ENCODE data around the genes LPCAT2 and CES5A.

DNA sequence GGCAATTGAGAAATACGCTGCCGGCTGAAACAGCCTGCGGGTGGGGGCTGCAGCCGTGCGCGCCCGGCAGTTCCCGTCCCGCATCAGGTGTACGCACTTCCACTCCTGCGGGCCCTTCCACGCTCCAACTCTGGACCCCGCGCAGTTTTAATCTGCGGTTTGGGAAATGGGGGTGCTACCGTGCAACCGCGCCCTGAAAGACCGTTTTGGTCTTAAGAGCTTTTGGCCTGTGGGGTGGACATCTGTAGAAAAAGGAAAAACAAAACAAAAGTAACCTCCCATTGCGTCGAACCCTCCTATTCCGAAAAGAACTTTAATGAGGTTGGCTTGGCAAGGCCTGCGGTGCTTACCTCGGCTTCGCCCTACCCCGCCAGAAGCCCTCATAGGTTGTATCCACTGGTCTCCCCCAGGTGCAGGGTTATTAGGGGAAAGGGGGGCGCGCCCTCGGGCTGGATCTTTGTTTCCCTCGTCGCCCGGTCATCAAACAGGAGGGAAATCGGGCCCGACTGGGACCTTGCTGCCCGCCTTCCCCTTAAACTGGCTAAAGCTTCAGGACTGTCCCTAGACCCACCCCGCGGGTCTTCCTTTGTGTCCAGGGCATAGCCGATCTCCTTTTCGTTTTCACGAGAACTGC, 7.3 kb downstream of the IRX5 start:
- PRO-cap, result no peak

- PRO-cap, result no peak
Observed at GRCh38 chr16:55324272-55325098, 482 bp downstream of the IRX6 start.

GRCh38 chr16:55444489-55445252, 34.3 kb upstream of the MMP2 start:
- PRO-cap, result no peak

- PRO-cap, result no peak
Observed at GRCh38 chr16:55493135-55493558, 14.1 kb downstream of the MMP2 start.

DNA sequence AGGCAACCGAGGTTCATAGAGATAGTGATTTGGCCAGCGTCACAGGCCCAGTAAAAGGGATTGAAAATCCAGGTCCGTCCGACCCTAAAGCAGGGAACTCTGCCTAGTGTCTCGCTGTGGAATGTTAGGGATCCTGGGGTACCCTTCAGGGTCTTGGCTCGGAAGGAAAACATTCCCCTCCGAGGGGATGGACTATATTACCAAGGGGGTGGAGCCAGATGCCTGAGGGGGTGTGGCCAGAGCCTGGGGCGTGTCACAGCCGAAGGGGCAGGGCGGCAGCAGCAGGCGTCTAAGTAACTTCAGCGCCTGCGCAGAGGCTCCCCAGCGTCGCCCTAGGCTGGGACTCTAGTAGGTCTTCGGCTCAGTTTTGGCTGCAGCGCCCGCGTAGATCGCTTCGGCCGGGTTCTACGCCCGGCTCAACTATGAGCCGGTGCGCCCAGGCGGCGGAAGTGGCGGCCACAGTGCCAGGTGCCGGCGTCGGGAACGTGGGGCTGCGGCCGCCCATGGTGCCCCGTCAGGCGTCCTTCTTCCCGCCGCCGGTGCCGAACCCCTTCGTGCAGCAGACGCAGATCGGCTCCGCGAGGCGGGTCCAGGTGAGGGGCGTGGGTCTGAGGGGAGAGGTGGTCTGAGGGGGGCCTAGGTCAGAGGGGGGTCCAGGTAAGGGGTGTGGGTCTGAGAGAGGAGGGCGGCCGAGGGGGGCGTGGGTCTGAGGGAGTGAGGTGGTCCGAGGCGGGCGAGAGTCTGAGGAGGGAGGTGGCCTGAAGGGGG, at the start of gene LPCAT2:
Gene LPCAT2, plus strand, starts transcription at position 313 of the 768 bp plus-strand sequence.
- PRO-cap, result unidirectional peak, plus-strand start at position 324 of the sequence; unidirectional peak, plus-strand start at position 364 of the sequence

GRCh38 chr16:55875202-55875601, at the start of gene CES5A:
TSS of gene CES5A (minus strand) at chr16:55875373.
- PRO-cap, result no peak

DNA sequence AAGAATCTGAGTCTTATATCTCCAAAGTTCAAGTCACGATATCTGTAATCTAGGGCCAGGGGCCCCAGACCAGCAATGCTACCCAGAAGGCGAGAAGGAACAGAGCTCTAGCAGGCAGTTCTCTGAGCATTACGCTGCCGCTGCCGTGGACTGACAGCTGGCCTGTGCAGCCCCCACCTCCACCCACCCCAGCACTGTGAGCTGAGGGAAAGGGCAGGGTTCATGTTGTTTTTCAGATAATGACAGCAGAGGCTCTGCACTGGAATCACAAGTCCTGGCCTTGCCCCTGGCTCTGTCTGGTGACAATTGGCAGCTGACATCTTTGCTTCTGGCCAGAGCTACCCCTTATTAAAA, 72.9 kb downstream of the GNAO1 start:
- PRO-cap, result no peak

- PRO-cap, result no peak
Observed at GRCh38 chr16:56389003-56389462, 36.3 kb downstream of the AMFR start.

DNA sequence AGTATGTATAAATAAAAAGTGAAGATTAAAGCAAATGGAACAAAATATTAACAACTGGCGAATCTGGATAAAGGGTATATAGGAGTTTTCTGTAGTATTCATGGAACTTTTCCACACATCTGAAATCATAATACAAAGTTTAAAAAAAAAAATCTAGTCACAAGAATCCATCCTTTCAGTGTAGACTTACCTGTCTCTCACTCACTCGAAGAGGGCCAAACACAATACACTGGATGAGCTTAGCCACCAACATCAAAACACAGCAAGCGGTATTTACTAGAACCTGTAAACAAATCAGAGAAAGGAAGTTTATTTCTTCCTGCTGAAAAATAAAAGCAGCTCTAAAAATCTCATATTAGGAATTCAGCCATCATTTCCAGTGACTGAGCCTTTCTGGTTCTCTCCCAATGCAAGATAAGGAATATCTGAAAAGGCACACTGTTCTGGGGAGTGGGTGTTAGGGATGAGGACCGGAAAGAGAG, 11.2 kb downstream of the AMFR start:
- PRO-cap, result no peak

DNA sequence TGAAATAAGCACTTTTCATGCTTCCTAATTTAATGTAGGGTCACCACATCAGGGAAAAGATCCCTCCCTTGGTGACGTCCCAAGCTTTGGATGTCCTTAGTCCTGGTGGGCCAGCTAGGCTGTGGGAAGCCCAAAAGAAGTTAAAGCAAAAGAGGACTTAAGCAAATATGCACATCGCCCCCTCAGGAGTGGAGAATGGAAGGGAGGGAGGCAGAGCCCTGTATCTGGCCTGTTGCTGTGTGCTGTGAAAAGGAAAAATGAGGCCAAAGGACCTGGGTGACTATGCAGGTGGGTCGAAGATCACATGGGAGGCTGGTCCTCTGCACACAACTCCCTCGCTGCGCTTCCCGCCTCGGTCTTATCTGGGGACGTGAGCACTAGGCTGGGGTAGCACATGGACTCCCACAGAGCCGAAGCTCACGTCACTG, 4.4 kb downstream of the MT1A start:
- PRO-cap, result no peak

GRCh38 chr16:56686244-56686798, 4.1 kb downstream of the MT1X start:
- PRO-cap, result no peak

DNA sequence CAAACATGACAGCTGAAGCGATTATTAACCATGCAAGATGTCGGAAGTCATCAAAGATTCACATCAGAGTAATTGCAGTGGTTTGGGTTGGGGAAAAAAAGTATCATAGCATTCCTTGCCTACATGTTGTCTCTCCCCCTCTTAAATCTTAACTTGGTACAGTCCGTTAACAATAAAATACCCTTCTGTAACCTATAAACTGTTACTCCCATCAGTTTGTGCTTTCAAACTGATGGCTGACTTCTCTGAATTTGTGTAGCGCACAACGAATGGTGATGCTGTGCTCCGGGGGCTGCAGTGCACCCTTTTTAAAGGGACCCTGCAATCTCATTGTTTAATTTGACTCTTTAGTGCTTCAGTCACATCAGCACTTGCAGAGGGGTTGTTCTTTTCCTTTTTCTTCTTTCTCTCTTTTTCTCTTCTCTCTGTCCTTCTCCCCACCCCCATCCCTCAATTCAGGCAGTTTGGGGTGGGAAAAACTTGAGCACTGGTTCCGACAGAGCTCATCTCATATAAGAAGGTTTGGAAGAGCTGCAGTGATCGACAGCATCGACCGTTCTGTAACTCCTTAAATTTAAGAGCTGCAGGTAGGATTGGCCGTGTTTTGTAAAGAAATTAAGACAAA, 51.8 kb downstream of the NUP93 start:
- PRO-cap, result no peak

DNA sequence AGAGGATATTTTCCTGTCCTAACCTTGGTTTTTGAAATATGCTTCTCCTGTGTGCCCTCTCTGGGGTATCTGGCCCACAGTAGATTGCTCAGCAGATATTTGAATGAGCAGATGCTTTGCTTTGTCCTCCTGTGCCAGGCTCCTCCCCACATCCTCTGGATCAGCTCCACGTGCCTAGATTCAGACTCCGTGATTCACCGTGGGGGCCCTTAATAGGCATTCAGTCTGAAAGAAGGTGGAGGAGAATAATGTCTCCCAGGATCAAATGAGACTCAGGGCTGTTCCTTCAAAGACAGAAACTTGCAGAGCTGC, 16.1 kb upstream of the SLC12A3 start:
- PRO-cap, result no peak

DNA sequence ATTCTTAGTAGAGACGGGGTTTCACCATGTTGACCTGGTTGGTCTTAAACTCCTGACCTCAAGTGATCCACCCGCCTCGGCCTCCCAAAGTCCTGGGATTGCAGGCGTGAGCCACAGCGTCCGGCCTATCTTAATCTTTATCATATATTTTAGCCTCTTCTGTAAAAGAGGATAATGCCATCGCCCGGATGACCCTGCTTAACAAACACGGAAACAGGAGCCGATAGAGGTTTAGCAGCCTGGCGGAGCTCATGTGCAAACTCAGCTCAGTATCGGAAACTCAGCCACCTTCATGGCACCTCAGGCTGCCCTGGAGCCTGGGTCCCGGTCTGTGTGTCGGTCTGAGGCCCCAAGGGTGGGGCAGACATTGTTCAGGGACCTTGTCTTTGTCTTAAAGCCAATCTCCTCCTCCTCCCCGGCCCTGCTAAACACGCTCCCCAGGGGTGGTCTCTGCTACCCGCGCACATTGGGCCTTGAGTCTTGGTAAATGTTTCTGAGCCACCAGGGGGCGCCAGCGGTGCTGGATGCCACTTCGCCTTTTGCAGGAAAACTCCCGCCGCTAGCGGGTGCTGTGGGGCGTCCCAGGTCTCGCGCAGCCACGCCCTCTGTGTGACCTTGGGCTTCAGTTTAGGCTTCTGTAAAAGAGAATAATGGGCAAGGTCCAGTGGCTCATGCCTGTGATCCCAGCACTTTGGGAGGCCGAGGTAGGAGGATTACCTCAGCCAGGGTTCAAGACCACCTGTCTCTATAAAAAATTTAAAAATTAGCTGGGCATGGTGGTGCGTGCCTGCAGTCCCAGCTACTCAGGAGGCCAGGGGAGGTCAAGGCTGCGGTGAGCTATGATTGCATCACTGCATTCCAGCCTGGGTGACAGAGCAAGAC, 2.7 kb downstream of the CETP start:
- PRO-cap, result no peak

DNA sequence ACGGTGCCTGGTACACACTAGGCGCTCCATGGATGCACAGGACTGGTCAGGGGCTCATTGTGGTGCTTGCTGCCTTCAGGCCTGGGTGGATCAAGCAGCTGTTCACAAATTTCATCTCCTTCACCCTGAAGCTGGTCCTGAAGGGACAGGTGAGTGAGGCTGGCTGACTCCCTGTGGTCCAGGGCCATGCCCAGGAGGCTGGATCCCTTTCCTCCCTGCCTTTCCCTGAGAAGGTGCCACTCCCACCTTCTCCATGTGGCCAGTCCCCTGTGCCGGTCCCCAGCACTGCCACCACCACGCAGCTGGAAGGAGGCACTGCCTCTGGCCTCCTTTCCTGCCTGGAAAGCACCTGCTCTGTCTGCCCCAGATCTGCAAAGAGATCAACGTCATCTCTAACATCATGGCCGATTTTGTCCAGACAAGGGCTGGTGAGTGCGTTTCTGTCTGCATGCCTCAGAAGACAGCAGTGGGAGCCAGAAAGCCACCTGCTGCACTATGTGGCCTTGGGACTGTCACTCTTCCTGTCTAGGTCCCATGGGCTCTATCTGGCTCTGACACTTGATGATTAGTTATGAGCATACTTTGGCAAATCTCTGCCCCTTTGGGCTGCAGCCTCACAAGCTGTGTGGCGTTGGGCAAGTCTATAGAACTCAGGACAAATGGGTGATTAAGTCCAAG, 9.3 kb downstream of the CETP start:
- PRO-cap, result no peak

DNA sequence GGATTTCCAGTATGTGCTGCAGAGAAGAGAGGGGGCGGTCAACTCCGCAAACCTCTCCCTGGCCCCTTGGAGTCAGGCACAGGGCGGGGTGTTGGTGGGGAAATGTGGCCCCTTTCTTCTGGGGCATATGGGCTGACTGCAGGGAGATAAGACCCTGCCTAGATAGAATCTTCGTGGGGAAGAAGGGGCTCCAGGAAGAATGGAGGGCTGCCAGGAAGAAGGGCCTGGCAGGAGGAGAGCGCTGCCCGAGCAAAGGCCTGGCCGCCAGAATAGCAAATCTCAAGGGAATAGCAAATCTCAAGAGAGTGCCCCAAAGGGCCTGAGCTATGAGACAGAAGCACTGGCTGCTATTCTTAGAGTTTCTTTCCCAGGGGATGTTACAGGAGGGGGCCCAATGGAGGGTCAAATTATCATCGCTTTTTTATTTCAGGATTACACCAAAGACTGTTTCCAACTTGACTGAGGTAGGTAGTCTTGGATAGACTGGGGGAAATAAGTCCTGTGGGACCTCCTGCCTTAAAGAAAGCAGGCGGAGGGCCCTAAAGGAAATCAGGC, 8.1 kb upstream of the NLRC5 start:
- PRO-cap, result no peak

GRCh38 chr16:56994210-56994799, 4.9 kb downstream of the NLRC5 start:
- PRO-cap, result no peak

DNA sequence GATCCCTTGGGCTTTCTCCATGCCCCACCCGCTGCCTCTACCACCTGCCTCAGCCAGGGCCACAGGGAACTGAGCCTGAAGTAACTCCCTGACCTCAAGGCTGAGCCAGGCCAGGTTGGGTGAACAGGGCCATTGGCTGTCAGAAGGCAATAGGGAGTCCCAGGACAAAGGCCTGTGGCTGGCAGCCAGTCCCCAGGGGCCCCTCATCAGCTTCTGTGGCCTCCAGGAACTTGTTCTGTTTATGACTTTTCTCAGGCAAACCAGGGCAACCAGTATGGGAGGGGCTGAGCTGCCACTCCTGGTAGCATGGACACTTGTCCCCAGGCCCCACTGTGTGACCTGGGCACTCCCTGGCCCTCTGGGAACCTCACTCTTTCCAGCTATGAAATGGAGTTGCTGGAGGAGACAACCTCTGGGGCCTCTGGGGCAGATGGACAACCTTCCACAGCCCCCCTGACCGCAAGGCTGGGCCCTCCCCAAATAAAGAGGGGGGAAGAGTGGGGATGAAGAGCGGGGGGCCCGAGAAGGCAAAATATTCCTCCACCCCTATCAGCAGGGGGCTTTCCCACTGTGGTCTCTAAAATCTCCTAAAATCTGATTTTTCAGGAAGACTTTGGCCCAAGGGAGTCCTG, 40.2 kb downstream of the CPNE2 start:
- PRO-cap, result no peak

DNA sequence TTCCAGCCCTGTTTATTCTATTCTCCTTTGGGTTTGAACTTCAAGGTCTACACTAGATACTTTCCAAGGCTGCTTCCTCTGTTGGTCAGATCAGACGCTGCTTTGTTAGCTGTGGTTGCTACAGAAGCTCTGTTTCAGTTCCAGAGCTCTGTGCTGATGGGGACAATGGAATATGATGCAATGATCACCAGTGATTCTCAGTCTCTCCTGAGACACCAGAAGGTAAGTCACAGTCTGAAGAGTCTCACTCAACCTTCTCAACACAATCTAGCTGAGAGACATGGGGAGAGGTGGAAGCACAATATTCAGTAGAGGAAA, 33.7 kb downstream of the PSME3IP1 start:
- PRO-cap, result no peak

DNA sequence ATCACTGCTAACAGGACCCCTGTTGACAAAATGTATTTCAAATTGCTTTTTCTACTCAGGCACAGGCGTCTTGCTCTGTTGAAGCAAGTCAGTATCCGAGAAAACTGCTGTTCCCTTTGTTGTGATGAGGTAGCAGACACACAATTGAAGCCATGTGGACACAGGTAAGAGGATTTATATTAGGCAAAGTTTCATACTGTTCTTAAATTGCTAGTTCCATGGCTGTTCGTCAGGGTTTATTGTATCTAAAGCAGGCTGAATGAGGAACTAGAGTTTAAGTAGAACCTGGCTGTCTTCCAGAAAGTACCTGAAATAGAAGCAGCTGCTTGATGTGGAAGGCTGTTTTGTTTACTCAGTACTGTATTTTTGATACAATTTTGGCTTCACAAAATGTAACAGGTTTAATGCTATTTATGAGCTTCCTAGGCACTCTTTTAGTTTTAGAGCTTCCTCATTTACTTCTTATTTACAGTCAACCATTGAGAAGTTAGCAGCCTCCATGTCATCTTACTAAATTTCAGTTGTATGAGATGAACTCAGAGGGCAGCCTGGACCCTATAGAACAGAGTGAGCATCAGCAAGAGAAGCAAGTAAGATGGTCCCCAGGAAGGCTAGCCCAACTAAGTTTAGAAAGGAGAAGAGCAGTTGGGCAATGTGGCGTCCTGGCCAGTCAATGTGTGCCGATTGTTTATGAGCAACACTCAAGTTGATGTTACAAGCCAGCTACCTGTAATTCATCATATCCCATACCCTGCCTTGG, 9.8 kb upstream of the ARL2BP start:
- PRO-cap, result no peak